ENCODE data around the genes FMO2, TNFSF18 and COP1.

GRCh38 chr1:171185018-171185605, at the start of gene FMO2:
Gene FMO2, plus strand, starts transcription at chr1:171185300.
- PRO-cap: no peak
- RAMPAGE, long total RNA, 4 experiments: start-site peak on the plus strand in 3 of 4 experiments, at chr1:171185299-171185305 at its widest, 43 to 67 reads per replicate

GRCh38 chr1:171221761-171222783, 26.2 kb upstream of the FMO1 start:
- PRO-cap: no peak
- RAMPAGE, long total RNA, 4 experiments: no peak in any of the 4 experiments

GRCh38 chr1:171252388-171252827, 4.1 kb downstream of the FMO1 start:
- PRO-cap: unidirectional peak, minus-strand start at chr1:171252613
- RAMPAGE, long total RNA, 4 experiments: no peak in any of the 4 experiments

DNA sequence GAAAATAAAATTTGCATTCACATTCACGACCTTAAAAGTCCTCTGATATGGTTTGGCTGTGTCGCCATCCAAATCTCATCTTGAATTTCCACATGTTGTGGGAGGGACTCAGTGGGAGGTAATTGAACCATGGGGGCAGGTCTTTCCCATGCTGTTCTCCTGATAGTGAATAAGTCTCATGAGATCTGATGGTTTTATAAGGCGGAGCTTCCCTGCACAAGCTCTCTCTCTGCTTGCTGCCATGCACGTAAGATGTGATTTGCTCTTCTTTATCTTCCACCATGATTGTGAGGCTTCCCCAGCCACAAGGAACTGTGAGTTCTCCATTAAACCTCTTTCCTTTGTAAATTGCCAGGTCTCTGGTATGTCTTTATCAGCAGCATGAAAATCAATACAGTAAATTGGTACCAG, 20.5 kb downstream of the FMO1 start:
- PRO-cap: no peak
- RAMPAGE, long total RNA, 4 experiments: no peak in any of the 4 experiments

GRCh38 chr1:171321581-171322206, 7.7 kb downstream of the FMO4 start:
- PRO-cap: no peak
- RAMPAGE, long total RNA, 4 experiments: start-site peak on the plus strand in 1 of 4 experiments, at chr1:171321802-171321942 at its widest, 7 reads per replicate

- PRO-cap: no peak
- RAMPAGE, long total RNA, 4 experiments: no peak in any of the 4 experiments
These were observed 63.8 kb upstream of the PRRC2C start for GRCh38 chr1:171421488-171422004.

- PRO-cap: no peak
- RAMPAGE, long total RNA, 4 experiments: no peak in any of the 4 experiments
These were observed 488 bp upstream of the PRRC2C start for GRCh38 chr1:171484848-171485235.

- PRO-cap: no peak
- RAMPAGE, long total RNA, 4 experiments: start-site peak on the plus strand in 2 of 4 experiments, at chr1:171783646-171784087 at its widest, 9 to 17 reads per replicate
These were observed 2.2 kb downstream of the METTL13 start for GRCh38 chr1:171783525-171784285.

DNA sequence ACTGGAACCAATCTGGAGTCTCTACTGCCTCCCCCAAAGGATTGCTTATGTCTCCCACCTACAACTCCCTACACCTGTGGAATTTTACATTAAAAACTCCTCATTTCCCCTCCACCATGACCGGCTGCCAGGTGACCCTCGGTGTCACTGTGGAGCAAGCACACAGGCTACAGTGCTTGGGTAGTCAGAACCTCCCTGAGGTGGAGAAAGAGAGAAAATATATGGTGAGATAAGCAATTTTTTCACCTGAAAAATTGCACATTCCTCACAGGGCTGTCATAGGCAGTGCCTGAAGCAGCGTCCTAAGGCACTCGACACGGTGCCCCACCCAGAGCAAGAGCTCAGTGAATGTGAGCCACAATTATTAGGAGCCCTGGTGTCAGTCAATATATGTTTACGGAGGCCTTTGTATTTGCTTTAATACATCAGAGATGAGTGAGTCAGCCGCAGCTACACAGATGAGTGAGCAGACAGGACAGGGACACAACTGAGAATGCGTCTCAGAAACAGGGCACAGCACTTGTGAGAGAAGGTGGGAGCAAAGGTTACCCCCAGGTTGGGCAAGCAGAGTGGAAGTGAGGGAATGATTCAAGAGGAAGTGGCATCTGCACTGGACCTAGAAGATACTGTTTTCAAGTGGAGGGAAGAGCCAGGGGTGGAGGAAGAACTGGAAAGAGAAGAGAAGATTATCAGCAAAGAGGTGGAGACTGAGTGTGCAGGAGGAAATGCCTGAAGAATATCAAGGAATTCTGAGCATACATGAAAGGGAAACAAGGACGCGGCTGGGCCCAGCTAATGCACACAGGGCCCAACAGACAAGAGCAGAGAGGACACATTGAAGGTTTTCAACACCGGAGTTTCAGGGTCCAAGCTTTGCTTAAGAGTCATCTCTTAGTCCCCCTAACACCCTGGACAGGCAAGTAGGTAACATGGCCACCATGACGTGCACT, 5.2 kb upstream of the PIGC start:
- PRO-cap: no peak
- RAMPAGE, long total RNA, 4 experiments: no peak in any of the 4 experiments

- PRO-cap: bidirectional peak, plus-strand start at chr1:172746587, minus-strand start at chr1:172746432
- RAMPAGE, long total RNA, 4 experiments: no peak in any of the 4 experiments
These were observed 87.4 kb downstream of the FASLG start for GRCh38 chr1:172746245-172746667.

- PRO-cap: no peak
- RAMPAGE, long total RNA, 4 experiments: no peak in any of the 4 experiments
These were observed at the start of gene TNFSF18 for GRCh38 chr1:173050765-173051086. Gene TNFSF18, minus strand, starts transcription at chr1:173050941.

GRCh38 chr1:173415494-173416175, 61.5 kb upstream of the PRDX6 start:
- PRO-cap: no peak
- RAMPAGE, long total RNA, 4 experiments: no peak in any of the 4 experiments

GRCh38 chr1:173504152-173504759, 27.1 kb downstream of the PRDX6 start:
- PRO-cap: no peak
- RAMPAGE, long total RNA, 4 experiments: no peak in any of the 4 experiments

GRCh38 chr1:173823790-173824062, 747 bp upstream of the DARS2 start:
- PRO-cap: no peak
- RAMPAGE, long total RNA, 4 experiments: no peak in any of the 4 experiments

DNA sequence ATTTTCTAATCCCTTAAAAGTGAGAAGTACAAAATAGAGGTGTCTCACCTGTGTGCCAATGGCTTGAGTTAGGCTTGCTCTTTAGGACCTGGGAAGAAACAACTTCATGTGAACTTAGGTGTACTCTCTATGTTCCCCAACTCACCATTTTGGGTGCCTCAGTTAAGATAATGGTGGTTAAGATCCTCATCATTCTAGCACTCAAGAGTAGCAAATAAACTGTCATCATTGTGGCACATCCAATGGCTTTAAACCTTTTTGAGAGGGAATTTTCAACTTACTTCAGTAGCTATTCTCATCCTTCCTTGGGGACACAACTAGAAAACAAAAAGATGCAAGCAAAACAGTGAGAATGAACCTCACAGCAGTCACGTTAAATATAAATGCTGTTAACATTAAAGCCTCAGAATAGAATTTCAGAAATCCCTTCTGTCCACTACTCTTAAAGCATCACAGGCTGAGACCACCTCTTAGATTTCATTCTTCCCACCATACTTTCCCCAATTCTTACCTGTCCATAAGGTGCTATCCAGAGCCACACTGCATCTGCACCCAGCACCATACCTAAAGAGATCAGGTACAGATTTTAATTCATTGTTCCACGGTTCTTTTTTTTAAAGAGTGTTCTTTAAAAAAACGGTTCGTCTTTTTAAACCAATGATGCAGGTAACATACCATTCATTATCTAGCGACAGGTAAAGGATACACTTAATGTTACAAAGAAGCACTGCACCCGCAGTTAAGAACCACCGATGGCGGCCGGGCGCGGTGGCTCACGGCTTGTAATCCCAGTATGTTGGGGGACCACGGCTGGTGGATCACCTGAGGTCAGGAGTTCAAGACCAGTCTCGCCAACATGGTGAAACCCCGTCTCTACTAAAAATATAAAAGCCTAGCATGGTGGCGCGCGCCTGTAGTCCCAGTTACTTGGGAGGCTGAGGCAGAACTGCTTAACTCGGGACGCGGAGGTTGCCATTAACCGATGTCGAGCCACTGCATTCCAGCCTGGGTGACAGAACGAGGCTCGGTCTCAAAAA, 1.4 kb upstream of the ZBTB37 start:
- PRO-cap: no peak
- RAMPAGE, long total RNA, 4 experiments: start-site peak on the minus strand in 2 of 4 experiments, centred at positions 543 to 570 of the sequence, 15 to 21 reads per replicate

DNA sequence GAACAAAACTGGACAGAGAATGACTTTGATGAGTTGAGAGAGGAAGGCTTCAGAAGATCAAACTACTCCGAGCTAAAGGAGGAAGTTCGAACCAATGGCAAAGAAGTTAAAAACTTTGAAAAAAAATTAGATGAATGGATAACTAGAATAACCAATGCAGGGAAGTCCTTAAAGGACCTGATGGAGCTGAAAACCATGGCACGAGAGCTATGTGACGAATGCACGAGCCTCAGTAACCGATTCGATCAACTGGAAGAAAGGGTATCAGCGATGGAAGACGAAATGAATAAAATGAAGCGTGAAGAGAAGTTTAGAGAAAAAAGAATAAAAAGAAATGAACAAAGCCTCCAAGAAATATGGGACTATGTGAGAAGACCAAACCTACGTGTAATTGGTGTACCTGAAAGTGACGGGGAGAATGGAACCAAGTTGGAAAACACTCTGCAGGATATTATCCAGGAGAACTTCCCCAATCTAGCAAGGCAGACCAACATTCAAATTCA, 10.5 kb upstream of the GPR52 start:
- PRO-cap: no peak
- RAMPAGE, long total RNA, 4 experiments: start-site peak on the plus strand in 1 of 4 experiments, centred at position 188 of the sequence, 37 reads per replicate

GRCh38 chr1:175141932-175142359, 50.6 kb downstream of the KIAA0040 start:
- PRO-cap: no peak
- RAMPAGE, long total RNA, 4 experiments: no peak in any of the 4 experiments

- PRO-cap: no peak
- RAMPAGE, long total RNA, 4 experiments: no peak in any of the 4 experiments
These were observed 8.4 kb upstream of the KIAA0040 start for GRCh38 chr1:175200554-175201890.

DNA sequence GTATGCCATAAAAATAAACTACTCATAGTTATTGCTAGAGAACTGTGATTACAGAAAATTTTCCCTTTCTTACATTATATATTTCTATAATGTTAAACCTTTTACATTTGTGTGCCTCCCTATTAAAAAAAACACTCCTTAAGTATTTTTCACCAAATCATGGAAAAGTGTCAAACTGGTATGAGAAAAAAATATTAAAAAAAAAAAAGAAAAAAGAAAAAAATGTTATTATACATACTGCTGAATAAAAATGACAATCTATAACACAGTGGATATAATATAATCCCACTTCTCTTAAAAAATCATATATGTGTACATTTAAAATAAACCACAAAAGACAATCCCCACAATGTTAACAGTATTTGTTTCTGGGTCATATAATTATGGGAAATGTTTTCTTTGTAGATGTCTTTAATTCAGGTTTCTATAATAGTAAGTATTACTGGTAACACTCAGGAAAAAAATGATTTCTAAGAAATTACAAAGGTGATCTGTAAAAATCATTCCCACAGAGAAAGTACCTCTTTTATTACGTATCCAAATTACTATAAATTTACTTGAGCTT, 29.9 kb downstream of the COP1 start:
- PRO-cap: no peak
- RAMPAGE, long total RNA, 4 experiments: no peak in any of the 4 experiments

- PRO-cap: bidirectional peak, plus-strand start at chr1:176207177, minus-strand start at chr1:176207062; bidirectional peak, plus-strand start at chr1:176207344, minus-strand start at chr1:176207270; bidirectional peak, plus-strand start at chr1:176207665, minus-strand start at chr1:176207479
- RAMPAGE, long total RNA, 4 experiments: start-site peak on the plus strand in 4 of 4 experiments, at chr1:176207656-176207705 at its widest, 13 to 29 reads per replicate; start-site peak on the minus strand in 1 of 4 experiments, at chr1:176207008-176207072 at its widest, 6 reads per replicate
These were observed at the start of gene COP1 for GRCh38 chr1:176206938-176207841. Gene COP1, minus strand, starts transcription at chr1:176207286.

Measured in transverse colon (tissue), 4 donors.